Lung (tissue), 4 donors: ENCODE measurements around a stretch of chr22.

GRCh38 chr22:40399703-40399975, 29.2 kb downstream of the SGSM3 start:
- PRO-cap = no peak
- RAMPAGE, long total RNA = no peak
- RRBS = no CpG with 5 or more reads among the region's 2 CpGs

DNA sequence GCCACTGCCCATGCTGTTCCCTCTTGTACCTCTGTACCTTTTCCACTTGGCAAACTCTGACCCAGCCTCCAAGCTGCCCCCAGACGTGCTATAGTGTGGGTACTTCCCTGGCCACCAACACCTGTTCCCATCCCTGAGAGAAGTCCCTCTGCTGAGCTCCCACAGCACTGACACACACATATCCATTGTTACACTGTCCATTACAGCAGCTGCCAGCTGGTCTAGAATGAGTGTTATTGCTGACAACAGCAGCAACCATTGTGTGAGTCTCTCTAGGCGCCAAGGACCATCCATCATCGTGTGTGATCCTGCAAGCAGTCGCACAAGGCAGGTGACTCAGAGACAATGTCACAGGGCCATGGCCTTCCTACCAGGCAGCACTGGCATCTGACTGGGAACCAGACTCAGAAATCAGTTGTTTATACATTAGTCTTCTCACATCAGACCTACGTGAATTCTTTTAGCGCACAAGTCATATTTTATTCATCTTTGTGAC, 56.3 kb downstream of the SGSM3 start:
- PRO-cap = no peak
- RAMPAGE, long total RNA = no peak
- RRBS = no CpG with 5 or more reads among the region's 6 CpGs

DNA sequence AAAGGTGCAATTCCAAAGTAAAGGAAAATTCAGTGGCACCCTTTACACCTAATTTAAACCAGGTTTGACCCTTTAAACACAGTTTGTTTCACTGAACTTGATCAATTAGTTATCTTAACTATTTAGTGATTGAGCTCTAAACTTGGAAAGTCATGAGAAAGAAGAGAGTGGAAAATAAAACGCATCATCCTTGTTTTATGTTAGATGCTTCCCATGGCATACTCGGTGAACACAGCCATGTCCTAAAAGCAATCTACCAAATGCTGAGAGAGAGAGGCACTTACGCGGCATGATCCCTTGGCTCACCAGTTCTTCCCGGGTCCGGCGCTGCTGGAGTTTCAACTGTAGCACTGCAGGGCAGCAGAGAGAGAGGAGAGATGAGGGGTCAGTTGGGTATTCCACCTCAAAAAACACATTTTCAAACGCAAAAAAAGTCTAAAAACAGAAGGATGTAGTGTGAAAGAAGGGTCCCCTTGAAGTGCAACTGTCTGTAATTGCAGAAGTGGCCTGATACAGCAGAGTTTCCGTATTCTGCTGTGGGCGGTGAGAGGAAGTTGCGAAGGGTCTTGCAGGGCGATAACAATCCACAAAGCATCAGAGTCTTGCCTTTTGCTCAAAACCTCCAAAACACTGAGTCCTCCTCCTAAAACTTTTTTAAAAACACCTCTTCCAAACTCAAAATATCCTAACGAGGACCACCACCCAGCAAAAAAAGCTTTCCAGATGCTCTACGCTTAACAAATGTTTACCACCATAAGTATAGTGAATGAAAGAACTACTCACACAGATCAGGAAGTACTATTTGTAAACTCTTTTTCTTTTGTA, 92.8 kb downstream of the SGSM3 start:
- PRO-cap = no peak
- RAMPAGE, long total RNA = no peak
- RRBS = no CpG with 5 or more reads among the region's 14 CpGs

DNA sequence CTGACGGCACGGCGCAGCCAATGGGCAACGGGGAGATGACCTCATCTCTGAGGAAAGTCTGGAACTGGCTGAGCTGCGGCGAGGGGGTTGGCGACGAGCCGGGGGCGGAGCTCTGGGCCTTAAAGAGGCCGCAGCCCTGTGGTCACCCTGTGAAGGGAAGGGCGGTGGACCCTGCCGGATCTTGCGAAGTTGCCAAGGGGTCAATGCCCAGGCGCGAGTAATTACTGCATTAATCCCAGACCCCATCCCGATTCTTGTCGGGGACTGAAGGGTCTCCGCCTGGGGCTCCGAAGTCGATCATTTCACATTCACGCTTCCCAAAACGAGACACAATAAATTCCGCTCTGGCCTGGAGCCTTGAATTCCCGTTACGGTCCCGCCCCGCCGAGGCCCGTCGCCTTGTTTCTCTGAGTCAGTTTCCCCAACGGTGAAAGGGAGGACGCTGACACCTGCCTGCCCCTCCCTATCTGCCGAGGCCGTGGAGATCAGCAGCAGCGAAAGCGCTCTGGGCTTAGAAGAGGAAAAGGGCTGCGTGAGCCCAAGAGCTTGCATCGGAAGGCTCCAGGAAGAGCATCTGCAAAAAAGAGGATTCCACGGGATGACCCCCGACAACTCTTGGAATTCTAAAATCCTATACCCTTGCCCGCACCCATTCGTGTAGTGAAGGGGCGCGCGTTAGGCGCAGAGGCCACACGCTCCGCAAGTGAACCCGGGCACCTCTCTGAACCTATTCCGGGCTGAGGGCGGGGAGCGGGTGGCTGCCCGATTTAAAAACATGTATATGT, 555 bp upstream of the MRTFA start:
- PRO-cap = bidirectional peak, plus-strand start at position 150 of the sequence, minus-strand start outside the sequence
- RAMPAGE, long total RNA = no peak
- RRBS = under 1% methylated on average over 5 of the region's 54 CpGs

DNA sequence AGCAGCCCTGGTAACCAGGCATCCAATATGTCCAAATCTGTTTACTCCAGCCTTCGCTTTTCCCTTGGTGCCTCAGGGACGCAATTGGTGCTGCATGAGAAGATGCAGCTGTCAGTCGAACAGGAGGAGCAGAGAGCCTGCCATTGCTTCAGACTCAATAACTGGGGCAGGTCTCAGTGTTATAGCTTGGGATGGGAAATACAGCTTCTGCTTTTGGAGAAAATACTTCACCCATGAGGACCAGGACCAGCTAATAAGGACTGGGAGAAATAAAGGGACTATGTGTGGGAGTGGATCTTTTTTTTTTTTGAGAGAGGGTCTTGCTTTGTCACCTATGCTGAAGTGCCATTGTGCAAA, 4.9 kb upstream of the MCHR1 start:
- PRO-cap = no peak
- RAMPAGE, long total RNA = no peak
- RRBS = no CpG with 5 or more reads among the region's 3 CpGs

DNA sequence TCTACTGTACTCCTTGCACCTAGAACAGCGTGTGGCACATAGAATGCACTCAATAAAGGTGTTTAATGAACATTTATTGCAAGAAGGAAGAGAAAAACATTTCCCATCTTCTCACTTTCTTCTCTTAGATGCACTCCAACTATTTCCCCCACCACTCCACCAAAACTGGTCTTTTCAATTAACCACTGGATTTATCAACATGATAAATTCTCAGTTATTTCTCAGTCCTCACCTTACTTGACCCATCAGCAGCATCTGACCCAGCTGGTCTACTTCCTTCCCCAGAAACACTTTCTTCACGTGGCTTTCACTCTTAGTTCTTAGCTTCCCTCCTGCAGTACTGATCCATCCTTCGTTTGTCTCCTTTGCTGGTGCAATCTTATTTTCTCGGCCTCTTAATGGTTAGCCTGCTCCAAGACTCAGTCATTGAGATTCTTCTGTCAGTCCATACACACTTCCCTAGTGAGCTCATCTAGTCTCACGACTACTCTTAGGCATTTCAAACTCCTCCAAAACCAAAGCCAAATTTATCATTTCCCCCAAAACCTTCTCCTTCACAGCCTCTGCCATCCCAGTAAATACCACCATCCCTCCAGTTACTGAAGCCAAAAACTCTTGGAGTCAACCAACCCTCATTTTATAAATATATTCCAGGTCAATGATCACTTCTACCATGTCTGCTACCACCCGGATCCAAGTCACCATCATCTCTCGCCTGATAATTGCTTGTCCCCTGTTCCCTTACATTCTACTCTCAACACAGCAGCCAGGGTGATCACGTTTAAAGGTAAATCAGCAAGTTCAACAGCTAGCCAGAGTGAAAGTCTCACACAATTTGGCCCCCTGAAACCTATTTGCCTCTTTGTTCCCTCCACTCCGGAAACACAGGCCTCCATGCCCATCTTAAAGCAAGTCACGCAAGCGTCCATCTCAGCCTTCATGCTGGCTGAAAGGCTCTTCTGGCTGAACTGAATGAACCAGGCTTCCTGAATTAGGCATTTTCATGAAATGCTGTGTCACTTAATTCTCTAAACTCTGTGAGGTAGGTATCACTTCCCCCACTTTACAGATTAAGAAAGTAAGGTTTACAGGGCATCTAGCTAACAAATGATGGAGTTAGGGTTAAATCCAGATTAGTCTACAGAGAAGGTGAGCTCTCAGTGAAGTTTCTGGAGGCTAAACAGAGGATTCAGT, 1.8 kb downstream of the SLC25A17 start:
- PRO-cap = no peak
- RAMPAGE, long total RNA = no peak
- RRBS = no CpG with 5 or more reads among the region's 11 CpGs

DNA sequence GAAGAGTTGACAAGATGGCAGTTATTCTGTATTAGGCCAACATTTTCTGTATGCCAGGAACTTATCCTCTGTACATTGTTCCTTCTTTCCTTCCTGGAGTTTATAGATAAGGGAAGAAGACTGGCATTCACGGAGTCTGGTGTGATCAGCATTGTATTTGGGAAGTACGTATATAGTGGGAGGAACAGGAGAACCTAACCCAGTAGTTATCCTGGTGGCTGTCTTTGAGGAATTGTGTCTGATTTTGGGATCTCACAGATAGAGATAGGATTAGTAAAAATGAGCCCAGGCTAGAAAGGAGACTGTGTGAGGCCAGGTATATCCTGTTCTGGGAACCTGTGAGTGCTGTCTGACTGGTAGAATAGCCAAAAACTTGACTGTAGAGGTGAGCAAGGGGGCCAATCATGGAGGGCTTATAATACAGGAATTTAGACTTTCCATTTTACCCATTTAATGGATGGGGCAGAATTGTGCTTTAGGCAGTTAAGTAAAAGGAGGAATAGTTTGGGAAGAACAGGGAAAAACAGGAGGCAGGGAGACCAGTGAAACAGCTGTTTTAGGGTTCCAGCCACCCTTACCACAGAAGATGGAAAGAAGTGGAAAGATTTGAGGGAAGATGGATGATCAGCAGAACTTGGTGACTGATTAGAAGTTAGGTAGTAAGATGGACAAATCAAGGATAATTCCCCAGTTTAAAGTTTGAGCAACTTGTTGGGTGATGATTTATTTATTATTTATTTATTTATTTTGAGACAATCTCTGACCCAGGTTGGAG, 9.9 kb downstream of the EP300 start:
- PRO-cap = no peak
- RAMPAGE, long total RNA = no peak
- RRBS = no CpG with 5 or more reads among the region's 2 CpGs

GRCh38 chr22:41169212-41169739, 35.8 kb upstream of the L3MBTL2 start:
- PRO-cap = no peak
- RAMPAGE, long total RNA = no peak
- RRBS = no CpG with 5 or more reads among the region's 8 CpGs

DNA sequence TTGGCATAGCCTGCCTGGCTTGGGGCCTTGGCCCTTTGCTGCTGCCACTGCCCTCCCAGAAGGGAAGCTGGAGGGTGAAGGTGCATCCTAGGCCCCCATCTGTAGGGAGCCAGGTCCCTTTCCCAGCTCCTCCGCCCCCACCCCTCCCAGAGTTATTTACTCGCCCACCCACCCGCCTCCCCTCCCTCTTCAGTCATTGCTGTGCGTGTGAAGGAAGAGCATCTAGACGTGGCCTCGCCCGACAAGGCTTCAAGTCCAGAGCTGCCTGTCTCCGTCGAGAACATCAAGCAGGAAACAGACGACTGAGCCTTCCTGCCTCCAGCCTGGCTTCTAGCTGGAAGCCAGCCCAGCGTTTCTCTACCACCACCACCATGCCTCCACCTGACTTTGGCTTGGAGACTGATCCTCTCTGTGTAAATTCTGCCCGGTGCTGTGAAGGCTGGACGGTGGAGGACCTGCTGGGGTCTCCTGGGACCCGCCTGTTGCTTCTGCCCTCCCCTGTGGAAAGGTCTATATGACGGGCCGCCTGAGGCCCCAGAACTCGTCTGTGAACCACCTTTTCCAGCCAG, 10.7 kb downstream of the CHADL start:
- PRO-cap = no peak
- RAMPAGE, long total RNA = no peak
- RRBS = no CpG with 5 or more reads among the region's 17 CpGs

- PRO-cap = no peak
- RAMPAGE, long total RNA = no peak
- RRBS = no CpG with 5 or more reads among the region's 20 CpGs
Measured at GRCh38 chr22:41260687-41261520, 20.2 kb upstream of the CHADL start.

DNA sequence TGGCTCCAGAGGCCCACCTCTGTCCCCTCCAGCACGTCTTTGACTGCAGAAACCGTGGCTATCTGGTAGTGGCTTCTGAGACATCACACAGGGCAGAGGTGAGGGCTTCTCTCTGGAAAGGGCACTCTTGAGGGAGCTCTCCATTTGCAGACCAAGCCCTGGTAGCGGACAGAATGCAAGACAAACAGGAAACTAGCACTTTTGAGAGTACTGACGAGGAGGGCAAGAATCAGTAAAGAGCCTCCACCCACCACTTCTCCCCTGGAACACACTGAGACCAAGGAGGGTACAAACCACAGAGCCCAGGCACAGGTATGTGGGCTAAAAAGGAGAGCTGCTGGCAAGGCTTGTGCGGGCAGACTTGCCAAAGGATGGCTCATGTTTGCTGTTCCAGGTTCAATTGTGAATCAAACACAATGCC, 6.7 kb upstream of the TEF start:
- PRO-cap = no peak
- RAMPAGE, long total RNA = no peak
- RRBS = no CpG with 5 or more reads among the region's 5 CpGs

GRCh38 chr22:41387107-41387913, 5.6 kb downstream of the TEF start:
- PRO-cap = no peak
- RAMPAGE, long total RNA = no peak
- RRBS = no CpG with 5 or more reads among the region's 14 CpGs

GRCh38 chr22:41436871-41437452, 9.6 kb downstream of the TOB2 start:
- PRO-cap = no peak
- RAMPAGE, long total RNA = no peak
- RRBS = no CpG with 5 or more reads among the region's 17 CpGs

- PRO-cap = bidirectional peak, plus-strand start at chr22:41447493, minus-strand start at chr22:41447381; bidirectional peak, plus-strand start at chr22:41447513, minus-strand start at chr22:41447624
- RAMPAGE, long total RNA = no peak
- RRBS = under 1% methylated on average over 29 of the region's 64 CpGs
Measured at GRCh38 chr22:41447447-41448234, 1.0 kb upstream of the TOB2 start.

GRCh38 chr22:41468046-41468566, 386 bp downstream of the PHF5A start:
- PRO-cap = no peak
- RAMPAGE, long total RNA = no peak
- RRBS = no CpG with 5 or more reads among the region's 19 CpGs

GRCh38 chr22:41508633-41509551, 35.4 kb downstream of the POLR3H start:
- PRO-cap = no peak
- RAMPAGE, long total RNA = no peak
- RRBS = 63% methylated on average over 1 of the region's 18 CpGs

DNA sequence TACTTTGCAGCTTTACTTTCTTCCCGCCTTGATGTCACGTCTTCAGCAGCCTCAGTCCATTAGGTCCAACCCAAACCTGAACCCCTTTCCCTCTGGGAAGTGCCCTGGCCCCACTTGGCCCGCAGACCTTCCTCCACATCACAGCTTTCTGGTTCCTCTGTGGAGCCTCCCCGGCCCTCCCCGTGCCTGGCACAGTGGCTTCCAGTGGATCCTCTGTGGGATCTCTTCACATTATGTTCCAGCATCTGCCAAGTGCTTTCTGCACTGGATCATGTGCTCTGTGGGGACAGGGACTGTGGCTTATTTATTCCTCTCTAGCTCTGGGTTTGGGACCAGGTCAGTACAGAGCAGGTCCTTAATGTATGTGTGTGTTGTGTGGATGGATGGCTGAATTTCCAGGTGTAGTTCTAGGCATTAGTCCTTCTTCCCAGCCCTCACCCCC, 30.9 kb downstream of the POLR3H start:
- PRO-cap = no peak
- RAMPAGE, long total RNA = no peak
- RRBS = no CpG with 5 or more reads among the region's 5 CpGs

GRCh38 chr22:41753230-41753827, 47.1 kb upstream of the CCDC134 start:
- PRO-cap = no peak
- RAMPAGE, long total RNA = no peak
- RRBS = no CpG with 5 or more reads among the region's 12 CpGs

DNA sequence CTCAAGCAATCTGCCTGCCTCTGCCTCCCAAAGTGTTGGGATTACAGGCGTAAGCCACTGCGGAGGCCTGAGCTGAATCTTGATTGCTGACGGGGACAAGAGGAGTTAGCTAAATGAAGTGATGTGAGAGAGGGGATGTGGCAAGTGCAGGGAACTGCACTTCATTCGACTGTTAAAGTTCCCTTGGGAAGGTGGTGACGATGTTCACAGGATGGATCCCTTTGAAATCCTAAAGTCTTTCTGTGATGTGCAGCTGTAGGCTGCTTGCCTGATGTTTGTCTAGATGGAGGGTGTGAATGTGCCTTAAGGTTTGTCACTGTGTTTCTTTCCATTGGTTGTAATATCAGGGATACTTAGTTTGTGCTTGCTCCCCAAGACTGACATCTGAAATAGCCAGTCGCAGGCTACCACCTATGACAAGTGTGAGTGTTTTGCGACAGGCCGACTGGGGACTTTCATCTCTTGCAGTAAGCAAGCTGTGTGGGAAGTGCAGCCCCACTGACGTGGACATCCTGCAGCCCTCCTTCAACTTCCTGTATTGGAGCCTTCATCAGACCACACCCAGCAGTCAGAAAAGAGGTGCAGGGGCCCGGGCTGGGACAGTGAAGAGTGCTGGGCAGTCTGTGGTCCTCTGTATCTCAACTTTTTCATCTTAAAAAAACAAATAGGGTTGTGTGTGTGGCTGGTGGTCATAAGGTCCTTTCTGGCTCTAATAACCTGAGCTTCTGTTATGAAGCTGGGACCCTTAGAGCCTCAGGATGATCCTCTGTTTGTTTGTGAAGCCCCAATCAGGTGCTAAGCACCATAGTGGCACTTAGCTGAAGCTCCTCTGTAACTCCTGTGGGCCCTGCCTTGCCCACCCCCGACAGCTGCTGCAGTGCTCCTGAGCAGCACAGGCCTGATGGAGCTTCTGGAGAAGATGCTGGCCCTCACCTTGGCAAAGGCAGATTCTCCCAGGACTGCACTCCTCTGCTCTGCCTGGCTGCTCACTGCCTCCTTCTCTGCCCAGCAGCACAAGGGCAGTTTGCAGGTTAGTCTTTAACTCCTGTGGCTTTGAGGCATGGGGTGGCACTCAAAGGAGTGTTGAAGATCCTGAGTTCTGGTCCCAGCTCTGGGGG, 19.3 kb upstream of the CCDC134 start:
- PRO-cap = unidirectional peak, plus-strand start at position 571 of the sequence
- RAMPAGE, long total RNA = no peak
- RRBS = no CpG with 5 or more reads among the region's 11 CpGs

DNA sequence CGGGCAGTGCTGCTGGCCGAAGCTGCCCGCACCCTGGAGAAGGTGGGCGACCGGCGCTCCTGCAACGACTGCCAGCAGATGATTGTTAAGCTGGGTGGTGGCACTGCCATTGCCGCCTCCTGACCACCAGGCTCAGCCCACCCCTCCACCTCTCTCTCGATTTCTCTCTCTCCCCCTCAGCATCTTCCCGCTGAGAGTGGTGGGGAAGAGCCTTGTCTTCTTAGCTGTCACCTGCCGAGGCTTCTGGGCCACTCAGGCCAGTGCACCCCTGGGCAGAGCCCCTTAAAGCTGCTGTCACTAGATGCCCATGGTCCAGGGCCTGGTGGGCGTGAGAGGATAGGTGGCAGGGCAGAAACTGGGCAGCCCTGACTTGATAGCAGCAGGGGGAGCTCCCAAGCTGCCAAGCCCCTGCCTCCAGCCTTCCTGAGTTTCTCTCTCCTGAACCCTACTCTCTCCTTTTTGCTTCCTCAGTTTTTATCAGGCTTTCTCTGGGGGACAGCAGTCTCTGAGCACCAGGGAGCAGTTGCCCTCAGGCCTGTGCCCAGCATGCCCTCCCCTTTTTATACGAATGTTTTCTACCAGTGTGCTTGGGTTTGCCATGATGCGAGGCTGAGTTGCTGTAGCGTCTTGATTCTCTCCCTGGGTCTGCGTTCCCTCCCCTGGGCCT, 9.2 kb downstream of the SHISA8 start:
- PRO-cap = no peak
- RAMPAGE, long total RNA = no peak
- RRBS = 96% methylated on average over 5 of the region's 16 CpGs